Cardiac ventricle fibroblast (primary cell): ENCODE data around the gene TMEM178A.

DNA sequence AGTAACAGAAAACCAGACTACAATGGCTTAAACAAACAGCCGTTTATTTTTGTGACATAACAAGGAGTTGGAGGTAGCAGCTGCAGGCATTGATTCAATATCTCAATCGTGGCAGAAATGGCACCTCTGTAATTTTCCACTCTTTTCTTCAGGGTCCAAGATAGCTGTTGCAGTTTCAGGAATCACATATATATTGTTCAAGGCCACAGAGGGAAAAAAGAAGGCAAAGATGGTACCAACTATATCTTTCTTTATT, 17.7 kb upstream of the HNRNPLL start:
- RAMPAGE, long total RNA, result no peak

GRCh38 chr2:38748508-38748748, 2.7 kb downstream of the SRSF7 start:
- RAMPAGE, long total RNA, result no peak

DNA sequence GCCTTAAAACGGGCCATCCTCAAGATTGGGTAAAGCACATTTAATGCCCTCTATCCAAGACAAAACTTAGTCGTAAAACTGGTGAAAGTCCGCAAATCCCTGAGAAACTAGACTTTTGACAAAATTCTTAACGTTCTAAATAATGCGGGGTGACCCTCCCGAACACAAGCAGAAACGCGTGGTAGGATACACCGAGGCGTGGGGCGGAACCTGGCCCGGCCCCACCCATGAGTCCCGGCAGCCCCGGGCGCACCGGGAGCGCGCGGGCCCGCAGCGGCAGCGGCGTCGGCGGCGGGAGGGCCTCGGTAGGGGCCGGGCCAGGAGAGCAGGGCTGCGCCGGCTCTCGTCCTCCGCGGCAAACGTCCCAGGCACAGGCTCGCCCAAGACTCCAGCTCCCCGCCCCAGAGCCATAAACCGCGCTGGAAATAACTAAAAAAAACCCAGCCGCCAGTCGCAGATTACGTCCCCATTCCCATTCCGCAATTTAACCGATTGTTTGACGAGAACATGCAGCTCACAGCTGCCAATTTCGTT, 831 bp downstream of the SRSF7 start:
- RAMPAGE, long total RNA, result no peak

- RAMPAGE, long total RNA, result no peak
Observed at GRCh38 chr2:38996700-38997595, 107.3 kb downstream of the ARHGEF33 start.

DNA sequence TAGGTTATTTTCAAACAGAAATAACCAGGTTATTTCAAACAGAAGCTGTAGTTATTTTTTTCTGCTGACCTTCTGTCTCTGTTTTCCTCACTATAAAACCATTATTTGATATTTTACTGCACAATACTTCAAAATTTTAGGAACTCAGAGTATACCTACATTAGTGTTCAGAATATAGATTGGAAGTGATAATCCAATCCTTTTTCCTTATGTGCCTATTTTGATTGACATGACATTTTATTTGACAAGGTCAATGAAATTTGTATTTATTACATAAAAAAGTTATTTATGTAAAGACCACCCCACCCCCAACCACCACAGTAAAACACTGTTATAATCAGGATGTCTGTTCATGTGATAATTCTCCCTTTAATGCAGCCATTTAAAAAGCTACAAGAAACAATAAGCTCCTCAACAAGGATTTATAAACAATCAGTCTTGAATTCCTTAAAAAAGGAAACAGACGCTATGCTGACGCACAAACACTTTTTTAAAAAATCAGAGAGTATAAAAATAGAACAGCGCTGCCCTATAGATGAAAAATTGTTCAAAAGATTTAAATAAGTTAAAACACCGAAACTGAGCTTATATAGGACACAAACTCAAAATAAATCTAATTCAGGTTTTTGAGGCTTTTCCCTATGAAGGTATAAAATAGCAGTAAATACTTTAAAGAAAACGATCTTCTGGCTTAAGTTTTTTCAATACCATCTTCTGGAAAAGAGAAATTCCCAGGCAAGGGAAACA, 102.2 kb downstream of the SOS1 start:
- RAMPAGE, long total RNA, result no peak

GRCh38 chr2:39022272-39023258, 98.3 kb downstream of the SOS1 start:
- RAMPAGE, long total RNA, result no peak

DNA sequence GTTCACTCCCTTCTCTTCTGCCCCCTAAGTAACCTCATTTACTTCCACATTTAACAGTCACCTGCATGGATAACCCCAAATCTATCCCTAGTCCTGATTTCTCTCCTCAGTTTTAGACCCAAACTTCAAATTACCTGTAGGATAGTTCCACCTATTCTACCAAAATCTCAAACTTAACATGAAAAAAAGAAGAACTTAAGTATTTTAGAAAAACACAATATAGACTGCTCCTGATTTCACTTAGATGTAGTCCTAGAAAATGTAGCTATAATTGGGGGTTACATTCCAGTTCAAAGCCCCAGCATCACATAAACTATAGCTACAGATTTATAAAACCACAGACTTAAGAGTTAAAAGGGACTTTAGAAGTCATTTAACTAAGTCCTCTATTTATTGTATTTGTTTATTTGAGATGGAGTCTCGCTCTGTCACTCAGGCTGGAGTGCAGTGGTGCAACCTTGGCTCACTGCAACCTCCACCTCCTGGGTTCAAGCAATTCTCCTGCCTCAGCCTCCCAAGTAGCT, 50.3 kb downstream of the SOS1 start:
- RAMPAGE, long total RNA, result no peak

- RAMPAGE, long total RNA, result no peak
Observed at GRCh38 chr2:39216847-39217374, 96.1 kb upstream of the SOS1 start.

DNA sequence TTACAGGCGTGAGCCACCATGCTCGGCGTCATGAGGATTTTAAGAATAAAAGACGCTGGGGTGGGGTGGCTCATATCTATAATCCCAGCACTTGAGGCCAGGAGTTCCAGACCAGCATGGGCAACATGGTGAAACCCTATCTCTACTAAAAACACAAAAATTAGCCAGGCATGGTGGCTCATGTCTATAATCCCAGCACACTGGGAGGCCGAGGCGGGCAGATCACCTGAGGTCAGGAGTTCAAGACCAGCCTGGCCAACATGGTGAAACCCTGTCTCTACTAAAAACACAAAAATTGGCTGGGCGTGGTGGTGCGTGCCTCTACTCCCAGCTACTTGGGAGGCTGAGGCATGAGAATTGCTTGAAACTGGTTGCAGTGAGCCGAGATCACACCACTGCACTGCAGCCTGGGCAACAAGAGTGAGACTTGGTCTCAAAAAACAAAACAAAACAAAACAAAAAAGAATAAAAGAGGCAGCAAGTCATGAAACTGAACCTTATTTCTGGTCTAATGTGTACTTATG, 157.0 kb upstream of the SOS1 start:
- RAMPAGE, long total RNA, result no peak

DNA sequence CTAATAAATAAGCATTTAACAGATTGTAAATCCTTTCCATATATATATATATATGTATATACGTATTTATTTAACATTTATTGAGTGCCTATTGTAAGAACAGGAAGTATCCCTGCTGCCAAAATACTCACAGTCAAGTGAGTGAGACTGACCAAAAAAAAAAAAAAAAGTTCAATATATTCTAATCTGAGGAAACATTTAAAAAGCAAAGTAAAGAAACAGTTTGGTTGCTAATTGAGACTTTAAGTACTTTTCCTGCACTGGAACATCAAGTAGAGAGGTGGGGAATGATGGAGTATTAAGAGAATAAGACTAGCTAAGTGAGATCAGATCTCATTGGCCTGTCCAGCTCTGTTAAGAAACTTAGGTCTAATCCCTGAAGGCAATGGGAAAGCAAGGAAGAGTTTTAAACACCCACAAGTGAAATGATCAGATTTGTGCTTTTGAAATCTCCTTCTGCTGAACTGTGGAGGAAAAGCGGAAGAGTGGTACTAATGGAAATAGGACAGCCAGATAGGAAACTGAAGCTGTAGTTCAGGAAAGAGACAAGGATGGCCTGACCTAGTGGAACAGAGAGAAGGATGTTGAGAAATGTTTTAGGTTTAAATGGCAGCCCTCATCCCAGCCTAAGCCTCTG, 27.8 kb upstream of the MAP4K3 start:
- RAMPAGE, long total RNA, result no peak

GRCh38 chr2:39665775-39666688, at the start of gene TMEM178A:
TMEM178A (plus strand) TSS chr2:39665917.
- RAMPAGE, long total RNA, result no peak

- RAMPAGE, long total RNA, result no peak
Observed at GRCh38 chr2:39911022-39911373, 131.9 kb upstream of the THUMPD2 start.

- RAMPAGE, long total RNA, result no peak
Observed at GRCh38 chr2:40304858-40305468, 146.9 kb downstream of the SLC8A1 start.

- RAMPAGE, long total RNA, result no peak
Observed at GRCh38 chr2:40364534-40364956, 87.3 kb downstream of the SLC8A1 start.

- RAMPAGE, long total RNA, result no peak
Observed at GRCh38 chr2:40434747-40435076, 17.2 kb downstream of the SLC8A1 start.

GRCh38 chr2:41880363-41881116, 167.3 kb upstream of the PKDCC start:
- RAMPAGE, long total RNA, result no peak

GRCh38 chr2:41896409-41896781, 151.4 kb upstream of the PKDCC start:
- RAMPAGE, long total RNA, result no peak

DNA sequence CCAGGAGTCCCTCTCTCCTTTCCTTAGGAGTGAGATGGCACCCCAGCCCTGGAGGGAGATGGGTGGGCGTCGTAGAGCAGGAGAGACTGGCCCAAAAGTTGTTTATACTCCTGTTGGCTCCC, 2.0 kb downstream of the PKDCC start:
- RAMPAGE, long total RNA, result no peak

DNA sequence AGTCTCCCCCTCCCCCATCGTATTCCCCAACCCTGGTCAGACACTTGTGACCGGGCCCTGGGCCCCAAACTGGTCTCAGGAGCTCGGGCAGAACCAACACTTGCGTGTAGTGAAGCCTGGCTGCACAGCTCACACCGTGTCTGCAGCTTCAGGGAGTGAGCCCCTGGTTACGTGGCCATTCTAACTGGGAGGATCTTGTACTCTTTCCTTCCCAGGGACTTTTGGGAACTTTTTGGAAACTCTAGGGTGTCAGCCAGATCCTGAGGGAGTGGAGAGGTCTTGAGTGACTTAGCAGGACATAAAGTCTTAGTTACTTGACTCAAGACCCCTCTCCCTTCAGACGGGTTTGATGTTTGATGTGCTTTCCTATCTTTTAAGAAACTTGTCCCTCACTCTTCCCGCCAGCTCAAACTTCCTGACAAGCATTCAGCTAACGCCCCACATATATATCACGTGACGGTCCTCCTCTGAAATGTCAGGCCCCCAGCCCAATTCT, 2.3 kb downstream of the PKDCC start:
- RAMPAGE, long total RNA, result no peak

GRCh38 chr2:42127489-42127751, 41.7 kb upstream of the EML4 start:
- RAMPAGE, long total RNA, result no peak